Airway epithelial cell (primary cell): ENCODE measurements around a stretch of chr19.

DNA sequence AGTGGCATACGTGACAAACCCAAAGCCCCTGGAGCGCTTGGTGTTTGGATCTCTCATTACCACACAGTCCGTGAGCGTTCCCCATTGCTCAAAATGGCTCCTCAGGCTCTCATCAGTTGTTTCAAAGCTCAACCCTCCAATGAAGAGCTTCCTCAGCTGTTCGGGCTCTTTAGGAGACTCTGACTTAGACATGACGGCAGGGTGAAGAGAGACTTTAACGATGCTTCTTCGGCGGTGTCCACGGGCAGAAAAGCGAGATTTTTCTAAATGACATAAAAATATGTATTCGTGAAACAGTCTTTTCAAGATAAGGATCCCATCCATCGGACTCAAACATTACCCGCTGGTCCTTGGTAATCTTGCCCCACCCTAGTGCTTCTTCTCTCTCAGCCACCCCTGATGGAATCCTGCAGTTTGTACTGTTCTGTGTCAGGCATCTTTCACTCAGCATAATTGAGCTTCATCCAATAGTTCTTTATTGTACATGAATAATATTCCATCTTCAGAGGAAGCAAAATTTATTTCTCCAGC lies 69.6 kb downstream of the ZNF627 start:
- RAMPAGE, long total RNA, result no peak

DNA sequence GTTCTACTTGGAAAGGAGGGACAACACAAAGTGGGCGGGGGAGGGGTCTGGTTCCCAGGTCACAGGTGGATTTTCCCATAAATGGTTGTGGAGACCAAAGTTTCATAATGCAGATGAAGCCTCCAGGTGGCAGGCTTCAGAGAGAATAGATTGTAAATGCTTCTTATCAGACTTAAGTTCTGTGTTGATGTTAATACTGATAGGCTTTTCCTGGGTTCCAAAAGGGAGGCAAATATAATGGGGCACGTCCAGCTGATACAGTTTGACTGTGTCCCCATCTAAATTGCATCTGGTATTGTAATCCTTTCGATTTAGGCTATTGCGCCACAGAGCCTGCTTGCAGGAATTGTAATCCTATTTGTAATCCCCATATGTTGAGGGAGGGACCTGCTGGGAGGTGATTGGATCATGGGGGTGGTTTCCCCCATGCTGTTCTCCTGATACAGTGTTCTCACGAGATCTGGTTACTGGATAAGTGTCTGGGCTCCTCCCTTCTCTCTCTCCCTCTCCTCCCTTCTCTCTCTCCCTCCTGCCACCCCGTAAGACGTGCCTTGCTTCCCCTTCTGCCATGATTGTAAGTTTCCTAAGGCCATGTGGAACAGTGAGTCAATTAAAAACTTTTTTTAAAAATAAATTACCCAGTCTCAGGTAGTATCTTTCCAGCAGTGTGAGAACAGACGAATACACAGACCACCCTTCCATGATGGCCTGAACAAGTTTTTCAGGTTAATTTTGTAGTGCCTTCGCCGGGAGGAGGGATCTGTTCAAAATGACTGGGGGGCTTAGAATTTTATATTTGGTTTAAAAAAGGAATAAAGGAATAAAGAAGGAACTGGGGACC lies 44.9 kb downstream of the ZNF823 start:
- RAMPAGE, long total RNA, result no peak

DNA sequence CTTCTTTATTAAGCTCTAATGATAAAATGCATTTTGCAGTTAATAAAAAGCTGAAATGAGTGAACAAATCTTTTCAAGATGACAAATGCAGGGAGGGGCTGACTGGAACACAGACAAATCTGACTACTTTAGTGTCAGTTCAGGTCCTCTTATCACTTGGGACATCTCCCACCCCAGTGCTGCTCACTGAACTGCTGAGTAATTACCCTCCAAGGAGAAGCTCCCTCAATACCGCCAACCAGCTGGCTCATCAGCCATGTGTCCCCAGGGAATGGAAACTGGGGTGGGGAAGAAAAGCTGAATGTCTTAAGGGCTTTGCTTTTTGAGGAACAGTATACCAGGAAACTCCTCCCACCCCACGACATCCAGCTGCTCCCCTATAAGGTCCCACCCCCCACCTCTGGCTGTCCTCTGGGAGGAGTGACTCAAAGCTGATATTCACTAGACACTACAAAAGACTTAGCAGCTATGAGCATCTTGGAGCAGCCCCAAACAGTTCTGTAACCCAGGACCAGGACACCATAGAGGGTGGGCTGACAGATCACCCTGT lies 2.0 kb downstream of the ZNF823 start:
- RAMPAGE, long total RNA, result no peak

GRCh38 chr19:12052028-12052268 lies 813 bp downstream of the ZNF878 start:
- RAMPAGE, long total RNA, result no peak

DNA sequence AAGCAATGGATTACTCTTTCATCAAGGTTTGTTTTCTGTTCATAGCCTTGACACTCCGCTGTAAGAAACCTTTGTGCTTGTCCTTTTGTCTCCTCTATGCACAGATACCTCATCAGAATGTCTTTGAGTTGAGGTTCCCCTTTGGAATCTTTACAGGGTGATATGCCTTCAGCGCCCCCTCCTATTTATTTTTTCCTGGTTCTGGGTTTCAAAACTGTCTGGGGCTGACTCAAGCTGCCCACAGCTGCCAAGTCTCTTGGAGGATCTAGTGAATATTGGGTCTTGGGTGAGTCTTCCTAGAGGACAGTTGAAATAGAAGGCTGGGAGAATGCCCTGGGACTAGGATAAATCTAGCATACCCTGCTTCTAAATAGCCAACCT lies 885 bp downstream of the ZNF136 start:
- RAMPAGE, long total RNA, result no peak

- RAMPAGE, long total RNA, result no peak
Observed at GRCh38 chr19:12672742-12673574, 3.7 kb upstream of the WDR83OS start.

- RAMPAGE, long total RNA, result no peak
Observed at GRCh38 chr19:12765760-12766582, 9.4 kb downstream of the HOOK2 start.

DNA sequence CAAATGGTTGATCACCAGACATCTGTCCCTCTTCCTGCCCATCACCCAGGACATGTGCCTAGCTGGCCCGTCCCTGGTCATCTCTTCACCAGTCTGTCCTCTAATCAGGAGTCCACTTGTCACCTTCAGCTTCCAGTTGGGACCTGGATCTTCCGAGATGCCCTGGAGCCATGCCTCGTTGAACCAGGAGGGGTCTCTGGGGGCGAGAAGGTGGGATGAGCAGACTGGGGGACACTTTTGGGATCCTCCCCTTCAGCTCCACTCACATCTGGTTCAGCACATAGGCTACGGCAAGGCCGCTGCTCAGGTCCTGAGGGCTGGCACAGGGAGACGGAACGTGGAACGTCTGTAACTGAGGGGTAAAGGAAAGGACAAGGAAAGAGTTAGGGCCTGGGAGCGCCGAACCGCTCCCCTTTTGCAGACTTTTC lies 792 bp downstream of the HOOK2 start:
- RAMPAGE, long total RNA, result no peak

DNA sequence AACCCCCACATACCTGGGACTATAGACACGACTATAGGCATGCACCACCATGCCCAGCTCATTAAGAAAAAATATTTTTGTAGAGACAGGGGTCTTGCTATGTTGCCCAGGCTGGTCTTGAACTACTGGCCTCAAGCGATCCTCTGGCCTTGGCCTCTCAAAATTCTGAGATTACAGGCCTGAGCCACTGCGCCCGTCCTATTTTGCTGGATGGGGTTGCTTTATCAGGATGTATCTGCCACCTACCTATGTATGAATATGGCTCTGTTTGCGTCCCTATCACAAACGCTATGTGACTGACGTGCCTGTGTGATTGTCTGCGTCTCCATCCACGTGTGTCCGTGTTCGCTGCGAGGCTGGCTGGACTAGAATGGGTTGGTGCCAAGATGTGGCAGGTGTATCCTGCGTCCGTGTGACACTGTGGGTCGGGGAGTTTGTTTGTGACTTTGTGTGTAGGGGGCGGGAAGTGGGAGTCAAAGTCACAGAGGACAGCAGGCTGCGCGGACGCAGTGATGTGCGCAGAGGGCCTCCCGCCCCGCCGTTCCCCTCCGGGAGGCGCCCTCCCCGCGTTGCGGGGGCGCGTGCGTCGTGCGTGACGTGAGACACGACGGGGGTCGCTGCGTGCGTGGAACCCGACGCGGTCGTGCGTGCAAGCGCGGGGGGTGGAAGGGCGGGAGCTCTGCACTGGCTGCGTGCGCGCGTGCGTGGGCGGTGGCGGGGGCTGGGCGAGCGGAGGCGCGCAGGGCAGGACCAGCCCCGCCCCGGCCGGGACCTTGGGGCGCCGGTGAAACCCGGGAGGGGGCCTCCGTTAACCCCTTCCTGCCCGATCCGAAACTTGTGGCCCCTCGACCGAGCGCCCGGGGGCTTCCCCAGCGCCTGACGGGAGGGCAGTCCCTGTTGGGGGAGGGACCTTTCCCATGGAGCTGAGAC lies 6.9 kb upstream of the HOOK2 start:
- RAMPAGE, long total RNA, result no peak

DNA sequence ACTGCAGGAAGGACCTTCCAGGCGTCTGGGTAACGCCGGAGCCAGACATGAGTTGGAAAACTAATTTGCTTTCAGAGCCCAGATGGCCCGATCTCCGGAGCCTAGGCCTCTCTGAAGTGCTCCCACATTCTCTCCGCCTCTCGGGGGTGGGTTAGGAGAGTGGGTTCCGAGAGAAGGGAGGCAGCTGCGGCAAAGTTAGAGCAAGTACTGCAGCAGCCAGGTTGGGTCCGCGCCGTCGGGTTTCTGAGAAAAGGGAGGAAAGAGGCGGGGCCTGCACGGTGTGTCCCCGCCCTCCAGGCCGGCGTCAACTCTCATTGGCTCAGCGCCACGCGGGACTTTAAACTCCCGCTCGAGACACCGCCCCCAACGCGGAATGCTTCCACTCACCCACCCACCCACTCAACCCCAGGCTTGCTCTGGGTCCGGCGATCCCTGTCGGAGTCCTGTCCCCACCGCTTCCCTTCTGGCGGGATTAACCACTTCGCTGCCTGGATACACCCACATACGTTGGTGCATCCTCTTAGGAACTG lies 870 bp upstream of the RTBDN start:
- RAMPAGE, long total RNA, result no peak

DNA sequence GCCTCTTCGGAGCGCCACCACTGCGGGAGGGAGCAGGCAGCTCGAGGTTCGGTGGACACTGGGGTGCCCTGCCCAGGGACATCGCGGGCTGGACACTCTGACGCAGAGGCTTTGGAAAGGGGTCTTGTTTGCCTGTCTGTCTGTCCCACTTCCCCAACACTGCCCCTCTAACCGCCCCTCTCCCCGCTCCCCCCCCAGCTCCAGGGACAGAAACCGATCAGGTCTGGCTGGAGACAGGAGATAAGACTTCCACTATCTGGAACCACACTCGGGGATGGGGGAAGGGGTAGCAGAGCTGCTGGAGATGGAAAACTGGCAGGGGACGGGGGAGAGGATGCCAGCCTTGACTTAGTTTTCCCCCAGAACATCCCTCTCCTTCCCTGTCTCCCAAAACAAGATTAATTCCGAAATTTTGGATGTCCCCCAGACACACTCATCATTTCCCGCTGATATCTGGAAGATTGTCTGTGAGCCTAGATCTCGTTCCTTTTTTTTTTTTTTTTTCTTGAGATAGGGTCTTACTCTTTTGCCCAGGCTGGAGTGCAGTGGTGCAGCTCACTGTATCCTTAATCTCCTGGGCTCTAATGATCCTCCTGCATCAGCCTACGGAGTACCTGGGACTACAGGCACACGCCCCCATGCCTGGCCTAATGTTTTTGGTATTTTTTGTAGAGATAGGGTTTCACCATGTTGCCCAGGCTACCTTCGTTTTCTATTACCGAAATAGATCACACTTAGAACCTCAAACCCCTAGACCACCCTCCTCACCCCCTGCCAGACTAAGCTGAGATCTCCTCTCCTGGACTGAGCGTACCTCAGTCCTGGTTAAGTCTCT lies 661 bp downstream of the KLF1 start:
- RAMPAGE, long total RNA, result no peak

GRCh38 chr19:12891404-12892051 lies 568 bp downstream of the GCDH start:
- RAMPAGE, long total RNA, result no peak

GRCh38 chr19:12897586-12897937 lies 6.6 kb downstream of the GCDH start:
- RAMPAGE, long total RNA, result no peak

- RAMPAGE, long total RNA, result no peak
Observed at GRCh38 chr19:13016503-13016977, 21.3 kb downstream of the NFIX start.

GRCh38 chr19:13023849-13024180 lies 28.5 kb downstream of the NFIX start:
- RAMPAGE, long total RNA, result no peak

- RAMPAGE, long total RNA, result no peak
Observed at GRCh38 chr19:13025541-13026936, 30.8 kb downstream of the NFIX start.

DNA sequence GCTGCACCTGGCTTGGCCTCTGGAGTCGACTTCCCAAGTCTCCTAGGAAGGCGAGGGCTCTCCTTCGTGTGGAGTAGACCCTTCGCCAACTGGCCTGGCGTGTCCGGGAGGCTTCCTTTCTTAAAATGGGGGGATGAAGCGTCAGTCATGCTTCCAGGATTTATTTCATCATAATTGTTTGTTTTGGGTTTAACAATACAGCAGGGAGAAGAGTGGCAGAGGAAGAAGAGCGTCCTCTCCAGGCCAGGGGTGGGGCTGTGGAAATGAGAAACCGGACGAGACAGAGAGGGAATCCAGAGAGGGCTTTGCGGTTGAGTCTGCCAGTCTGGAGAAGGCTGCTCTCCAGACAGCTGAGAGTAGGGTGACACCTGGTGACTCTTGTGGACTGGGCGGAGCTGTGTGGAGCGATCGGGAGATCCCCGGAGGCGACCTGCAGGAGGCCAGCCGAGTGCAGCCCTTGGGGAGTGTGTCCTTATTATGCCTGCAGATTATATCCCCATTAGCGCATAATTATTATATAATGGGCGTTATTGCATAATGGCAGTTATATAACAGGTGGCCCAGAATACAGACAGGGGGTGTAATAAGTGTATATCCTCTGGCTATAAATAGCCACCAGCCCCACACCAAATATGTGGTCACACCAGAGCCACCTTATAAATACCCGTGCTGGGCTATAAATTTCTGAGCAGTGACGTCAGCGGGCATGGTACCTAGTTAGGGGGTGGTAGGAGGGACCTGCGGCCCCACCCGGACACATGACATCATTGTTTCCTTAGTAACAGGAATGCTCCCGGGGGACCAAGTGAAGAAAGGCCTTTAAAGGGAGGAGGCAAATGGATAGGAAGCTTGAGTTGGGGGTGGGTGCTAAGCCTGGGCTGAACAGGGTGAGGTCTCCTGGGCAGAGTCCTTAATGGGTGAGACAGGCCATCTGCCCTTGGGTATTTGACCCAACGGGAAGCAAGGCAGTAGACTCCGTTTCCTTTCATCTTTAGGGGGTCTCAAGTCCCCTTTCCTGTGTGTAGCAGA lies 41.2 kb downstream of the NFIX start:
- RAMPAGE, long total RNA, result no peak

DNA sequence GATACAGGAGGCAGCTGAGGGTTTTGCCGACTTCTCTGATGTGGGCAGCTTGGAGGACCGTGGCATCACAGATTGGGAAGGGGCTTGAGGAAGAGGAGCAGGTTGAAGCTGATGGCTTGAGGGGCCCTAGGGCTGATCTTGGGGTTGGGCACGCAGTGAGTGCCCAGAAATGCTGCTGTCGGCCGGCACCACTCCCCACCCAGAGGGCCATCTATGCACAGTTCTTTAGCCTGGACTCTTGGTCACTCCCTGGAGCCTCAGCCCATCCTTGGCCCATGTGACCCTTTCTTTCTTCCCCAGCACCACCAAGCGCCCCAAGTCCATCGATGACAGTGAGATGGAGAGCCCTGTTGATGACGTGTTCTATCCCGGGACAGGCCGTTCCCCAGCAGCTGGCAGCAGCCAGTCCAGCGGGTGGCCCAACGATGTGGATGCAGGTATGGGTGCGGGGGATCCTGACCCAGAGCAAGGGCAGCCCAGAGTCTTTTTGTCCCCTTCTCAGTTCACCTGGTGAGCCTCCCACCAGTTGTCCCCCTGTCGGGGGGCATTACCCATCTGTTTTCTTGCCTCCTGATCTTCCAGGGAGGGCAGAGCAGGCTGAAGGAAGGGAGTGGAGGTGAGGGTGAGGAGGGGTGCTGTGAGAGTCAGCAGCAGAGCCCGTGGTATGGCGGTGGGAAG lies 27.3 kb downstream of the LYL1 start:
- RAMPAGE, long total RNA, result no peak

GRCh38 chr19:13181763-13182378 lies 31.7 kb downstream of the IER2 start:
- RAMPAGE, long total RNA, result no peak

- RAMPAGE, long total RNA, result no peak
Observed at GRCh38 chr19:13281601-13282500, 131.6 kb downstream of the IER2 start.